Lung (tissue), 4 donors: ENCODE results near the gene PRR18.

DNA sequence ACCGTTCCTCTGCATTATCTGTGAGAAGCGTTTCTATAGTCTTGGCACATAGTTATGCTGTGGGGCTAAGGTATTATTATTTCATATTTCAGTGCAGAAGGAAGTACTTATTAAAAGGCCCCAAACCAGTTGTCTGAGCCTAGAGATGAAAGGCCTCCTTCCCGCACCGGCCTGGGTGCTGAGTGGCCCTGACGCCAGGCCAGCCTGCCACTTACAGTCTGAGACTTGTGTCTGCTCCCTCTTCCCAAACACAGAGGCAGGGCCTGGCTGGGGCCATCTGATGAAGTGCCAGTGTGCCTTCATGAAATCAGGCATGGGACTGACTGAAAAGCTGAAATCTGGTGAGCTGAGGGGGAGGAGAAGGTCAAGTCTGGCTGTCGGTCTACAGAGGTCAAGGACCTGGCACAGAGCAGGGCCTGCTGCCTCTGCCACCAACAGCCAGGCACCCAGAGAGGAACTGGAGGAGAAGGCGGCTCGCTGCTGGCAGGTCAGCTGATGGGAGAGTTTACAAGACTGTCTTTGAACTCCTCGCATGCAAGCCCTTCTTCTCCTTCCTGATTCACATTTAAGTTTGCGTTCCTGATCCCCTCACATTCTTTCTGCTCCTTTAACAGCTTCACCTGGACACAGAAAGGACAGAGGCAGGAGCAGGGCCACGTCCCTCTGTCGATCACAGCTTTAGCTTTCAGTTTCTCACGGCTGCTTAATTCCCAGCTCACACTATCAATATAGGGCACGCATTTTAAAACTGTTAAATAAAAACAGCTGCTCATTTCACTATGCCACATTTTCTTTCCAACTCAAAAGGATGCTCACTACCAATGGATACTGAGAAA is 8.7 kb upstream of the QKI start:
- PRO-cap: no peak
- RAMPAGE, long total RNA: no peak
- RRBS: no CpG with 5 or more reads among the region's 14 CpGs

DNA sequence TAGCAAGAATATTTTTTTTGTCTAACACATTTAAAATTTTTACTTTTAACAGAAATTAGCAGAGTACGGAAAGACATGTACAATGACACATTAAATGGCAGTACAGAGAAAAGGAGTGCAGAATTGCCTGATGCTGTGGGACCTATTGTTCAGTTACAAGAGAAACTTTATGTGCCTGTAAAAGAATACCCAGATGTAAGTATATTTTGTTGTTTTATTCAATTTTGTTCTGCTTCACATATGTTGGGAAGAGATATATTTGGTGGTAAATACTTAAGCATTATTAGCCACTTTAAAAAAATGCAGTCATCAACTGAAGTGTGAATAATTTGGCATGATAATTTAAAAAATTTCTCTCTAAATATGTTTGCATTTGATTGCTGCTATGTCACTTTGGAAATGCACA is 40.7 kb downstream of the QKI start:
- PRO-cap: no peak
- RAMPAGE, long total RNA: no peak
- RRBS: no CpG with 5 or more reads among the region's 1 CpG

- PRO-cap: no peak
- RAMPAGE, long total RNA: no peak
- RRBS: no CpG with 5 or more reads among the region's 8 CpGs
These were observed 43.0 kb downstream of the QKI start for GRCh38 chr6:163457224-163458248.

DNA sequence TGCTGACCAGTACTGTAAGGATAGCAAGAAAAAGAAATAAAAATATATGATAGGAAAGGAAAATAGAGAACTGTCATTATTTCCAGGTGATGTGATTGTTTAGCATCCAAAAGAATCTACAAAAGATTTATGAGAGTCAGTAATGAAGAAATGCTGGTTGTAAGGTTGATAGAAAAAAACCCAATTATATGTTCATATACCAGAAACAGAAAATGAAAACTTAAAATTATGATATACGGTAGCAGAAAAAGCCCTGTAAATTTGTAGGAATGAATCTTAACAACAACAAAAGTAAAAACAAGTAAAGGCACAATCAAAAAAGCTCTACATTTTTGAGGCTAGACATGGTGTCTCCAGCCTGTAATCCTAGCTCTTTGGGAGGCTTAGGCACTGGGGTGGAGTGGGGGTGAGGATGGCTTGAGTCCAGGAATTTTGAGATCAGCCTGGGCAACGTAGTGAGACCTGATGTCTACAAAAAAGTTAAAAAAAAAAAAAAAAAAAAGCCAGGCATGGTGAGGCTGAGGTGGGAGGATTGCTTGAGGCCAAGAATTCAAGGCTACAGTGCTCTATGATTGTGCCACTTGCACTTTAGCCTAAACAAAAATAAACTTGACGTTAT is 59.9 kb downstream of the QKI start:
- PRO-cap: no peak
- RAMPAGE, long total RNA: no peak
- RRBS: no CpG with 5 or more reads among the region's 3 CpGs

DNA sequence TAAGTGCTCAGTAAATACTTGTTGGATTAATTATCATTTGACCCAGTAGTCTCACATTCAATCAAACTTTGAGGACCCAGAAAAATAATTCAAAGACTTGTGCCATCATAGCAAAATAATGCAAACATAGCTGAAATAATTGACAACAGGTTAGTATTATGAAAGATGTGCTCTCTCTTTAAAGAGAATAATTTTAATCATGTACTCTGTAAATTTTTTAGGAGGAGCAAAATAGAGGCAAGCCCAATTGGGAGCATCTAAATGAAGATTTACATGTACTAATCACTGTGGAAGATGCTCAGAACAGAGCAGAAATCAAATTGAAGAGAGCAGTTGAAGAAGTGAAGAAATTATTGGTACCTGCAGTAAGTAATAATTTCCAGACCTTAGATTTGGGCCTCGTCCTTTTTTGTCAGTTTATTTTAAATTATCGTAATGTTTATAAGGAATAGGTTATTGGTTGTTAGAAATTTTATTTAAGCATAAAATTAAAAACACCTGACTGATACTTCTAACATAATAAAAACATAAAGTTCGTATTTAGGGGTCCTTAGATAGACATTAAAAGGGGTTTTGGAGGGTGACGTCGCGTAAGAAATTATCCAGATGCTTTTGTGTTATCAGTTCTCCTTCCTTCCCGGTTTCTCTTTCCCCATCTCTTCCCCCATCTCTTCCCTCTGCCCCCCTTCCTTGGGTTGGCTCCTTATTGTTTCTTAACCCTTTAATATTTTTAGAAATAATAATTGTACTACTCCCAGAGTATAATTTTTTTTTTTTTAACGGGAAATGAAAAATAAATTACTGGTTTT is 120.4 kb downstream of the QKI start:
- PRO-cap: no peak
- RAMPAGE, long total RNA: no peak
- RRBS: no CpG with 5 or more reads among the region's 8 CpGs

DNA sequence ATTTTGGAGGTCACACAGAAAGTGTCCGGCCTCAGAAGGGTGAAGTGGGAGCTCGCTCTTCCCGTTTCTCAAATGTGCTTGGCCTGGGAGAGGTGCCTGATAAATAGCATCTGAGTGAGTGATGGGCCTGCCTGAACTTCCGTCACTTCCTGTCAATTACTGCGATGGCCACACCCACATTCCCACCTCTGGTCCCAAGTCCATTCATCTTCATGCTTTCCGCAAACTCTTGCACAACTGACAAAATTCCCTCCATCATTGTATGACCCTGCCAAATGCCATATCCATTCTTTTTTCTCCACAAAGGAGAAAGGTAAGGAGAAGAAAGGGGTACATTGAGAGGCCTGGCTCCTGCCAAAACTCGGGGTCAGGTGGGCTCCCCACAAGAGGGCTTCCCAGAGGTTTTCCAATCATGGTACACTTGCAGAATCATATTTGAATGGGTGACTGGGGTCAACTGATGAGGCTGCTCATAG is 169.1 kb downstream of the QKI start:
- PRO-cap: no peak
- RAMPAGE, long total RNA: no peak
- RRBS: no CpG with 5 or more reads among the region's 7 CpGs

- PRO-cap: no peak
- RAMPAGE, long total RNA: no peak
- RRBS: no CpG with 5 or more reads among the region's 6 CpGs
These were observed 540.7 kb downstream of the QKI start for GRCh38 chr6:163955230-163955611.

- PRO-cap: no peak
- RAMPAGE, long total RNA: no peak
- RRBS: no CpG with 5 or more reads among the region's 7 CpGs
These were observed 550.3 kb downstream of the QKI start for GRCh38 chr6:163964742-163965242.

GRCh38 chr6:165616026-165616607 is 46.9 kb downstream of the PDE10A start:
- PRO-cap: no peak
- RAMPAGE, long total RNA: no peak
- RRBS: no CpG with 5 or more reads among the region's 11 CpGs

DNA sequence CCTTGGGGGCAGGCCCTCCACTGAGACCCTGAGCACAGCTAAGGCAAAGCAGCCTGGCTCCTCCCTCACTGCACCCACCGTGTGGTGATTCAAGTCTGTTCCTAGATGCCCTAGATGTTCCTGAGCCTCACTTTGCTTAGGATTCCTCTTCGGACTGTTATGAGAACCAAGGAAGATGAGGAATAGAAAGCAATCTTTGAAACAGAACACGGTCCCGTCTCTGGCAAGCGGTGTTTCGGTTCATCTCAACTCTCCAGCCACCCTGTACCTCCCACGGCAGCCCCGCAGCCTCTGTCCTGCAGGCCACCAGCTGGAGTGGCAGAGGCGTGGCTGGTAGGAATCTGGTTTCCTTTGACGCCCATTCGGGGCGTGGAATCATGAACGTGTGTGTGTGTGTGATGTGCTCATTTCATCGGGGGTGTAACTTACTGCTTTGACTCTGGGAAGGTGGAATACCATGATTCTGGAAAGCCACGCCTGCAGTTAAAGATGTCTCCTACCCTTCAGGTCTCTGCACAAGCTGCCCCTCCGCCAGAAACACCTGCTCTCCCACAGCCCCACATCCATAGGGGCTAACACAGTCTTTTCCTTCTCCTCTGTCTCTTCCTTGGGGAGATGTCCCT is 21.3 kb downstream of the PDE10A start:
- PRO-cap: no peak
- RAMPAGE, long total RNA: no peak
- RRBS: no CpG with 5 or more reads among the region's 16 CpGs

- PRO-cap: unidirectional peak, plus-strand start at chr6:165661628
- RAMPAGE, long total RNA: no peak
- RRBS: 3% methylated on average over 60 of the region's 90 CpGs
These were observed 1.9 kb downstream of the PDE10A start for GRCh38 chr6:165660879-165661842.

GRCh38 chr6:165986517-165987585 is 180.8 kb downstream of the TBXT start:
- PRO-cap: no peak
- RAMPAGE, long total RNA: no peak
- RRBS: no CpG with 5 or more reads among the region's 37 CpGs

- PRO-cap: no peak
- RAMPAGE, long total RNA: no peak
- RRBS: no CpG with 5 or more reads among the region's 18 CpGs
These were observed 158.7 kb downstream of the TBXT start for GRCh38 chr6:166009011-166009382.

DNA sequence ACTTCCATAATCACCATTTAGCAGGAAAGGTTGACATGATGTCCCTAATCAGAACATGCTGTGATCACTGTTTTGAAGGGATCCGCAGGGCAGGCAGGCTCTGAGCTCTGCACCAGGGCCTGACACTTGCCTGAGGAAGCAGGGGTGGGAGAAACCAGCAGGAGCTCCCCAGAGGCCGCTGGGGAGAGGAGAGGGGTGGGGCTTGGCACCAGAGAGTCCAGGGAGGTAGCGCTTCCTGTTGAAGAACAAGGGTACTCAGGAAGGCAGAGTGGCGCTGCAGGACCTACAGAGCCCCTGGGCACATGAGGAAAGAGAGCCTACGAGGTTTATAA is 5.6 kb upstream of the TBXT start:
- PRO-cap: no peak
- RAMPAGE, long total RNA: no peak
- RRBS: no CpG with 5 or more reads among the region's 5 CpGs

DNA sequence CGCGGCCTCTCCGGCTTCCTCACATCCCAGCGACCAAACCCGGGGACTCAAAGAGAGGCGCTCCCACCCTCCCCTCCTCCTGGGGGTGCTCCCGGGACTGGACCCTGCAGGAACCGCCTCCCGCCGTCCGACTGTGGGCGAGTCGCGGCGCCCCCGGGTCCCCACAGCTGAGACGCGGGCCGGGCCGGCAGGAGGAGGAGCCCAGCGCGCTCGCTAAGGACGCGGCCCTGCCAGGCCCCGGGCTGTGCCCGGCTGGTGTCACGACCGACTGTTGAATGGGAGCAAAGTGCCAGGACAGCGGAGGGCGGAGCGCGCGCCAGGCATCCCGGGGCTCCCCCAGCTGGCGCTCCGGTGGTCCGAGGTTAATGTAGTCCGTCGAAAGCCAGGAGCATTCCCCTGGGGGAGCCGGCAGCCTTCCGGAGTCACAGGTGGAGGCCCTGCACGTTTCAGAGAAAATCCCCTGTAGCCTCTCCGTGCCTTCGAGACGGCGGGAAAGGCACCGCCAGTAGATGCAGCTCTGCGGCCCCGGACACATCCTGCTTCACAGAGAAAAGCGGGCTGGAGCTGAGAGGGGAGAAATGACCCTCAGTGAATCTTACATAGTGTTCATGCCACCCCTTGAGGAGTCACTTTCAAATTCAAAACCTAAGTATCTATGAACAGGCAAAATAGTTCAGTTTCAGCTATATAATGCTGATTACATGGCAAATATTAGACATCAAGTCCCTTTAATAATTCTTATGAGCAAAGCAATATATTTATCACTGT is at the start of gene PRR18:
TSS of gene PRR18 (minus strand) at position 133 of the 768 bp plus-strand sequence.
- PRO-cap: no peak
- RAMPAGE, long total RNA: no peak
- RRBS: 3% methylated on average over 41 of the region's 51 CpGs

DNA sequence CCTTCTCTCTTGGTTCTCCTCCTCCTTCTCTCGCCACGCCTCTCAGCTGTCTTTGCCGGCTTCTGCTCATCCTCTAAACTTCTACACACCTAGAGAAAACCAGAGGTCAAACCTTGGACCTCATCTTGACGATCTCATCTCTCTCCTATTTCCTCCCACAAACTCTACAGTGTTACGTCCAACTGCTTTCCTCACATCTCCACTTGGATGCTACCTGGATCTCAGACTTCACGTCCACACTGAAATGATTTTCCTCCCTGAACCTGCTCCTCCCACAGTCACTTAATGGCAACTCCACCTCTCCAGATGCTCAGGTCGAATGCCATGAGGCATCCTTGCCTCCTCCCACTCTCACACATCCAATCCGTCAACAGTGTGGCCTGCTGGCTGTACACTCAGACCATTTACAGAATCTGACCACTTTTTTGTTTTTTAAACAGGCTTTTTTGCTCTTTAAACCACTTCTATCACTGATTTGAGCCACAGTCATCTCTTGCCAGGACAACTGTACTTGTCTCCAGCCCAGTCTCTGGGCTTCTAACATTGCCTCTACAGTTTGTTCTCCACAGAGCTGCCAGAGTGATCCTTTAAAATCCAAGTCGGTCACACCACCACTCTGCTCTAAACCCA is 2.5 kb downstream of the SFT2D1 start:
- PRO-cap: no peak
- RAMPAGE, long total RNA: no peak
- RRBS: no CpG with 5 or more reads among the region's 9 CpGs

GRCh38 chr6:166411687-166412214 is 29.0 kb upstream of the MPC1 start:
- PRO-cap: no peak
- RAMPAGE, long total RNA: no peak
- RRBS: no CpG with 5 or more reads among the region's 15 CpGs

DNA sequence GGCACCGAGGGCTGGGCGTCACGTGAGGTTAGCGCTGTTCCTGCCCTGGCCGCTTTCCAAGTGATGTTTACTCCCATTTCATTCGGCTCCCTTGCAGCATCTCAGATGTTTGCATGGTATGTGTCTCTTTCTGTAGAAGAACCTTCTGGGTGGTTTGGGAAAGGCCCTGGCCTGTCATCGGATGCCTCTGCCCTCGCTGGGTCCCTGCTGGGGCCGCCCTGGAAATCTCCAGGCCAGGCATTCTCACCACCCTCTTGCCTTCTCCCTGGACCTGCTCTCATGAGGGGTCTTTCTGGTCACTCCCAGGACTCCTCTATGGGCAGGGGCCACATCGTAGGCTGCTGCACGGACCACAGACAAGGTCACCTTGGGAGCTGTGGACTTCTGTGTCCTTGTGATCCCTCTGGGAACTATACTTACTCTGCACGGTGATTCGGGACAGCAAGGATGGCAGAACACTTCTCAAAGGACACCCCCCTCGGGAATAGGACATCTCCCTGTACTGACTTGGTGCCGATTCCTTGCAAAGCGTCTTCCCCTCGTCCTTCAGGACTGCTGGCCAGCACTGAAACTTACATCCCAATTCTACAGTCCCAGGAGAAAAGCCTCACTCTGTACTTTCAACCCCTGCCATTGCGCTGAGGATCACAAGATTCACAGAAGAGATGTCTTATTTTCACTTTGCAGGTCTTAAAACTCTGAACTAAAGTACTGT is 17.0 kb downstream of the RAMACL start:
- PRO-cap: no peak
- RAMPAGE, long total RNA: no peak
- RRBS: no CpG with 5 or more reads among the region's 18 CpGs

DNA sequence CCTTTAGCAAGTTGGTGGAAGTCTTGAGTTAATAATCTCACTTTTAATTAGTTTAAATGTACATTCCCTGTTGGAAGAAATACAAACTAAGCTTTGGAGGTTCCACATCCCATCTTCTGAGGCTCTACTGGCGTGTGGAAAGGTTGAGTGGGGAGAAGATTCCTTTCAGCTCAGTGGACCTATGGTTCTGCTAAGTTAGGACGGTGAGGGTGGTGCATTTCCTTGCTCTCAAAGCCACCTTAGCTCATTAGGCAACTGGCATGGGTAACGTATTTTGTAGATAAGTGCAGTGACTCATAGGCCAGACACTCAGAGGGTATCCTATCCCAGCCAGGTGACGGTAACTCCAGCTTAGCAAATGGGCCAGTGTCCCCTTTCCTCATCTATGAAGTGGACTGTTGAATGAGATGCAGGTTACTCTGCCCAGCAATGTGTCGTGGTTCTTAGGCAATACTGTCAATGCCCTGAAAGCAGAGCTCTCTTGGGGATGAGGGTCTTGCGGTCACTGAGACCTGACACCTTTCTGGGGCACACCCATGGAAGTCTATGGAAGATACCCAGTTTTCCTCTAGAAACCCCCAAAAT is 3.7 kb downstream of the RPS6KA2 start:
- PRO-cap: no peak
- RAMPAGE, long total RNA: no peak
- RRBS: no CpG with 5 or more reads among the region's 6 CpGs

DNA sequence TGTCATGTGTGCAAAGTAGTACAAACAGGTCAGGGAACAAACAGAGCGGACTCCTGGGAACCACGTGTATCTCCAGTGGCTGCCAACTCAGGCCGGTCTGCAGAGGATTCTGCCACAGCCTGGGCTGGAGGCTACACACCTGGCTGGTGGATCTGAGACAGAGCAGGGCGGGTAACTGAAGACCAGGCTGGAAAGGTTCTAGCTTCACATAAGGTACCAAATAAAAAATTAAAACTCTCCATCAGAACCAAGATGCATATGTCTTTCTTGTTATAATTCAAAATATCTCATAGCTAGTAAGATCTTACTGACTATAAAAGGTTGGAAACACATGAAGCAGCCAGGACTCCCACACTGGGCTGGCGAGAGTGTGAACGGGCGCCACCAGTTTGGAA is 28.4 kb upstream of the RPS6KA2 start:
- PRO-cap: no peak
- RAMPAGE, long total RNA: no peak
- RRBS: no CpG with 5 or more reads among the region's 7 CpGs